Neural progenitor cell (in vitro differentiated cells): ENCODE measurements around a stretch of chr2.

- RAMPAGE, long total RNA: no peak
Measured at GRCh38 chr2:219639268-219639897, 12.0 kb downstream of the SLC4A3 start.

DNA sequence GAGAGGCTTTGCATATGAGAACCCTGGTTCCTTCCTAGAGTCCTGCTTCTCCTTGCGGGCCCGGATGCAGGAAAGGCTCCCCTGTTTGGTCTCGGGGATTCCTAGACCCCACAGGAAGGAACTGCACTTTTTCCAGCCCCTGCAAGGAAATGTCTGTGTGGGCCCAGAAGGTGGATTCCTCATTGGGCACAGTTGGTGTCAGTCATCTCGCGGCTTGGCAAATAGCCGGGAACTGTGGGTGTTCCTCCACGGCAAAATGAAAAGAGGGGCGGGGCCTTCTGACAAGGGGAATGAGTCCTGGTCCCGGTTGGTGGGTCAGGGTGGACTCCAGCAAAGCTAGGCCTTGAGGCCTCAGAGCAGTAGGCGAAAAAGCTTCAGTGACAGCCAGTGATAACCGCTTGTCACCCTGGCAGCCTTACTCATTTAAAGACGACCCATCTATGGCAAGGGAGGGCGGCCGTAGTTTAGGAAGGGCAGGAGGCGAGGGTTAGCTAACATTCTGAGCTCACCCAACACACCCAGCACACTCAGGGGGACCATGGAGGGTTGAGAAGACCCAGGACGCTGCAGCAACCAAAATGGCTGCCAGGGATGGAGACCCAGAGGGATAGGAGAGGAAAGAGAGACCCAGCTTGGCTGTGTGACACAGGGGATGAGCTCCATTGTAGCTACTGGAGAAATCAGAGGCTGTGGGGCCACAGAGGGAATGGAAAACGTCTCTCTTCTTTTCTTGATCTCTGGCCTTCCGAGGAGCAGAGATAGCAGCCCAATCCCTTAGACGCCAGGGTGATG is 16.5 kb downstream of the SLC4A3 start:
- RAMPAGE, long total RNA: no peak

- RAMPAGE, long total RNA: no peak
Measured at GRCh38 chr2:219758813-219759365, 131.5 kb downstream of the SLC4A3 start.

DNA sequence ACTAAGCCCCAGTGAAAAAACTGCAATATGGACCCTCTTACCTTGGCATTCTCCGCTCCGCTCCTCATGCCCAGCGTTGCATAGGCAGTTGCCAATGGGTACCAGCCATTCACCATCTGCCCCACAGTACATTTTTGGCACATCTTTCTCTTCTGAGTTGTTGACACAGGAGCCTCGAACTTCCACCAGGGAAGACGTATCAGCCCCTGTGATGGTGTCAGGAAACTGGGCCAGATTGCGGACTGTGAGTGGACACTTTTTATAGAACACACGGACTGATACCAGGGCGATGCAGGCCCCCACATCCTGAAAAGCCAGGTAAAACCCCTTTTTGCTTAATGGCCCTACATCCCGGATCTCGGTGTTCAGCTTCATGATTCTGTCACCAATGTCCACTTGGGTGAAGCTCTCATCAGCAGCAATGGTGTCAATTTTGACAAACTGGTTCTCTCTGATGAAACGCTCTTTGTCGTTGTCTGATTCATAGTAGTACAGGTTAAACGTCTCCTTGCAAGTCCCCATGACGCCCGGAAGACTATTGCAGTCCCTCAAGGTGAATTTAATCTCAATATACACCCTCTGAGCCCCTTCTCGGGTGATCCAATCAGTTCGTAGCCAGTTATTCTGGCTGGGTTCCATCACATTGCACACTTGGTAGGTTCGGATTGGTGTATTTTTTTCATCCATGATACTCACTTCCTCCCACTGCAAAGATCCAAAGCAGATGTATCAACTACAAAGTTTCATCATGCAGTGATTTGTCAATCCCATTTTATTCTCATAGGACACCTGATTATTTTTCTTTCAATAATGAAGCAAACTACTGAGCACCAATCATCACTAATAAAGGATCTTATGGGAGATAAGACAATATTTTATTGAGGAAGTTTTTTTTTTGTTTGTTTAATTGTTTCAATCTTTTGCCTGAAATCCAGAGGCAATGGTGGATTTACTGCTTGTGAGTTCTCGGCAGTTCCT is 8.1 kb downstream of the EPHA4 start:
- RAMPAGE, long total RNA: no peak

DNA sequence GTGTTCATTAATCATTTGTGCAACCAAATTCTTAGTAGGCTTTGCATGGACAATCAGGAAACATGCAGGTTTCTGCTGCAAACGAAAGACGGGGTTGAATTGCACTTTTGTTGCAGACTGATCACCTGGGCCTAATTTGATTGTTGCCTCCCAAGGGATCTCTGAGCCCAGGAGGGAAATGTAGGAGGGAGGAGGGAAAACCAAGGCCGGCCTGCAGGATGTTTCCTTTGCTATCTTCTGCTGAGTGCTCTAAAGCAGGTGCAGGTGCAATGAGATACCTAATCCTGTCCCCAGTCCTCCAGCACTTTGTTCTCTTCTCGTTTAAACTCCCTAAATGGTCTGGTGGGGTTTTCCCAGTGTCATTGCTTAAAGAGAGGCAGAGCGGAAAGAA is 943 bp upstream of the SGPP2 start:
- RAMPAGE, long total RNA: no peak

DNA sequence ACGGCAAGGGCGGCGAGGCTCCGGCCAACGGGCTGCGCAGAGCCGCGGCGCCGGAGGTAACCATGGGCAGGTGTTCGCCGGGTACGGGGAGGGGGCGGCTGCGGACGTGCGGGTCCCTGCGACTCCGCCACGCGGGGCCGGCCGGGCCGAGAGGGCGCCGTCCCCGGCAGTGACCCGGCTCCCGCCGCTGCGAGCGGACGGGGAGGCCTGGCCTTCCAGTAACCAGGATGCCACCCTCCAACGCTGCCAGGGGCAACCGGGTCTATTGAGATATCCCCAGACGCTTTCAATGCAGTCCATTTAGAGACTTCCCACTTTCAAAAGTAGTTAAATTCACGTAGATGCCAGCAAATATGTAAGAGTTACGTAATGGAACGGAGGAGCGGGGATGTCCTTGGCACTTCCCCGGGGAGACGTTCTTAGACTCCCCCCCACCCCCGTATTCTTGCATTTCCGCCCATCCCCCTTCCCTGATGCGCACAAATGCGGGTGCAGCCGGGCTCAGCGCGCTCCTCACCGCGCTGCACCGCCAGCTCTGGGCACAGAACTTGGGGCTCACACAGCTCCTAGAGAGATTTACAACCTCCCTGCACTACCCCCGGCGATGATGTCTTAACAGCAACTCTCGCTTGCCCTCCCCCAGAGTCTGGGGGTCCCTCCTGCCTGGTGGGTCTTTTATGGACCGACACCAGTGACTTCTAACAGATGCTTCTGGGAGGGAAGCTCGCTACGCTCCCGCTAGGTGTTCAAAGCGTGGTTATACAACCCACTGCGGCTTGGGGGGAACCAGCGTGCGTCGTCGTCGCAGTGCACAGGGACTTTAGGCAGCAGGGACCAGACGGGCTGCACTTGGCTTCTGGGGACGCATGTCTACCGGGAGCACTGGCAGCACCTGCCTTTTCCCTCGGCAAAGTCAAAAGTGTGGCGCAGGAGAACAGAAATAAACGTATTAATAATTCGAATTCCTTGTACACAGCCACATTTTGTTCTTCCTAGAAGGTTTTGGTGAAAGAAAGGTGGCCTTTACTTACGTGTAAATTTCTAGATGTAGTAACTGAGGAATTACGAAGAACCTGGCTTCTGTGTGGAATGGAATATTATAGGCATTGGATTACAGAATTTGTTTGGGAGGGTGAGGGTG is 793 bp downstream of the SGPP2 start:
- RAMPAGE, long total RNA: no peak

GRCh38 chr2:222518371-222519352 is 94.3 kb downstream of the SGPP2 start:
- RAMPAGE, long total RNA: no peak

GRCh38 chr2:222561303-222562293 is 94.3 kb downstream of the FARSB start:
- RAMPAGE, long total RNA: no peak

DNA sequence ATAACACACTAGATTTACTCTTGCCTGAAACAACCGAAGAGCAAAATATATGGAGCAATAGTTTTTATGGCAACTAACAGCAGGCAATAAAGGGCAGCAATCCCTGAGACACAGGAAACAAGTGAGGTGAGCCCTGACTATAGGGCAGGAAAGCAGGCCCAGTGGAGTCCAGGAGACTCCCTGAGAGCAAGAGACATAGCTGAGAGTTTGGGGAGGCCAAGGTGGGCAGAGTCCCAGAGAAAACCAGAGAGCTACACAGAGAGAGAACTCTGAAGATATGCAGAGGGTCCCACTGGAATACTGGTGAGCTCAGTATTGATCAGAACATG is 18.8 kb downstream of the FARSB start:
- RAMPAGE, long total RNA: no peak

- RAMPAGE, long total RNA: no peak
Measured at GRCh38 chr2:222655334-222655857, 496 bp downstream of the FARSB start.

DNA sequence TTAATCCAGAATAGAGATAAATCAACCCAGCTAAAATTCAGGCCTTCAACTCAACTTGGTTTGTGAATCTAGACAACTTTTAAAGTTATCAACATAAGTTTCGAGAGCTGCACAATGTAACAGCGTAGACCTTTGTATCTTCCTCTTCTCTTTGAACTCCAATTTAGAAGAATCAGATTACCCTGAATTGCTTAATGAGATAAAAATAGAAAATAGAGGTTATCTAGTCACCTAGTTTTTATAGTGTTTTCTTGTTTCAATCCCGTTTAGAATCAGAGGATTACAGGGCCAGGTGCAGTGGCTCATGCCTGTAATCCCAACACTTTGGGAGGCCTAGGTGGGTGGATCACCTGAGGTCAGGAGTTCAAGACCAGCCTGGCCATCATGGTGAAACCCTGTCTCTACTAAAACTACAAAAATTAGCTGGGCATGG is 12.4 kb downstream of the MOGAT1 start:
- RAMPAGE, long total RNA: no peak

DNA sequence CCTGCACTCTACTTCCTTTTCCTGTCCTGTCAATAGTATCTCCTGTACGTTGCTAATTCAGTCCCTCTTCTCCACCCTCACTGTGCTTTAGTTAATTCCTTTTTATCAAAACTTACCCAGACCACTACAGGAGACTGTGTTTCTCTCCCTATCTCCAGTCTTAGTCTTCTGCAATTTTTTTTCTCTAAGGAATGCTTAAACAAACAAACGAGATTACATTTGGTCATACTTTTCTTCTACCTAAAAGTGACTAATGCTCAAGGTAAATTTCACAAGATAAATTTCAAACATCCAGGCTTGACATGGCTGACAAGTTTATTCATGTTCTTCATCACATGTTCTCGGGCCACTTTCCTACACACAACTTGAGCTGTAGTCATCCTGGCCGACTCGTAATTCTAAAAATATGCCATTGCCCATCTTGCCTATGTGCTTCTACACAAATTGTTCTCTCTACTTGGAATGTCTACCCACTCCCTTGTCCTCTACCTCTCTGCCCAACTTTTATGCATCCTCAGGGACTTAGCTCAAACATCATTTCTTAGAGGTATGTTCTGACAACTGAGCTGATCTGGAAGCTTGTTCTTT is 23.2 kb upstream of the ACSL3 start:
- RAMPAGE, long total RNA: no peak

DNA sequence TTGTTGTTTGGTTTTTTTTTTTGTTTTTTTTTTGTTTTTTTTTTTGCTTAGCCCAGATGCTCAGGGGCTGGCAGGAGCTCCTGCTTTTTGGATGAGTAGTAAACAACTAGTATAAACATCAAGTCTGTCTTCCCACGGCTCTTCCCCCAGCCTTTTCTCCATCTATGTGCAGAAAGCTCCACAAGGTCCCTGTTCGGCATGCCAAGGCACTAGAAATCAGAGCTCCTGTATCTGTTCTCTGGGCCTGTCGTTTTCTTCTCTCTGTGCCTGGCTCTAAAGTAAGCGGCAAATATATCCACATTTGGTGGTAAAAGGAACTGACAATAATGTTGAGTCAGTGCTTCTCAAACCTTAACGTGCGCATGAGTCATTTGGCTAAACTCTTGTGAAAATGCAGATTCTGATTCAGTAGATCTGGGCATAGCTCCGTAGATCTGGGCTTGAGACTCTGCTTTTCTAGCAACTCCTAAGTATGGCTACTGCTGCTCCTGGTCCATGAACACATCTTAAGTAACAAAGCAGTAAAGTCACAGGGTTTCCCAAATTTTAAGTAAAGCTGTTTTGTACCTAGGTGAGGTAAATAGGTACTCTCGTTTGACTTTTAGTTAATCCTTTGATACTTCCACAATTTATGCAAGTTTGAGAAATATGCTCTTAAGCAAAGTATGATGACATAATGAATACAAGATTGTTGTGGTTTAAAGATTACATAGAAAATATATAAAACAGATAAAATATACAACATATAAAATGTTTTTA is 16.5 kb upstream of the ACSL3 start:
- RAMPAGE, long total RNA: no peak

DNA sequence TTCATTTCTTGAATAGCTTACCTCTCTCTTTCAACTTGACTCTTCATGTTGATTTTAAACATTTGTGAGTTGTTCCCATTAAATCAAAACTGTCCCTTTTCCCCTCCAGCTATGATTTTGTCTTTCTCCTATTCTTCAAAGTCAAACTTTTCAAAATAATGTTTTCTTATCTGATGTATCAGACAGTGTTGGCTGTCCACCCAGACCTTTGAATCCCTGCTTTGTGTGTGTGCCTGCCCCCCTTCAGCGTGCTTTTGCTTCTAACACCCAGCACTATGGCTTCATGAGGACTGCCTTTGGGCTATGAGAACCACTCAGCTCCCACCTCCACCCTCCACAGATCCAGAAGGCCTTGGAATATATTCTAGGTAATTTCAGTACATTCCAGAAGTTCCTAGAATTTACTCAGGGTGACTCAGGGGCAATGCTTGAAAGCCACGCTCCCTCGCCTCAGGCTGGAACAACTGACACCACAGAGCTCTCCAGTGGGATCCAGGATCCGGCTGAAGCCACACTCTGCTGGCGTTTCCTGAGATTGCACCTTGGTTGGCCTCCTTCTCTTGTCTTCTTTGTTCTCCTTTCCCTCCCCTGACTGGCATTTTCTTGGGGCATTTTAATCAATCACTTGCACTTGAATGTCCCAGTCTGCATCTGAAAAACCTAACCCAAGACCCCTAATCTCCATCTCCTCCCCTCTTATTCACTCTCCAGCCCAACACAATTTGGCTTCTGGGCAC is 92.7 kb upstream of the KCNE4 start:
- RAMPAGE, long total RNA: no peak

DNA sequence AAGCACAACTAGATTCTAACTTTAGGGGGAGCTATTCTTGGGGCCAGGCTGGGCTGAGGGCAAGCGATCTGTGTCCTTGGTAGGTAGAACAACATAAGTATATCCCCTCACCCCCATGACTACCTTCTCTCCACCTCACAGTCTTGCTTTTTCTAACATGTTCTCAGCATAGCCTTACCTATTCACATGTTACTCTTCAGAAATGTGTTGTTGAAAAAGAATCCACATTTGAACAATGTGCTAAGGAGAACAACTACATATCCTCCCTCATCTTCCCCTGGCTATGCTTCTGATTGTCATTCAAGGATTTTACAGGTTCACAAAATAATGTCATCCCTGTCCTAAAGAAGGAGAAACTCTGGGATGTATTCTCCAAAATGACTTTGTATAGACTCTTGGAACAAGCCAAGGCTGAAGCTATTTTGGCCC is 96.3 kb upstream of the SCG2 start:
- RAMPAGE, long total RNA: no peak

- RAMPAGE, long total RNA: no peak
Measured at GRCh38 chr2:223723879-223724432, 113.4 kb downstream of the AP1S3 start.

DNA sequence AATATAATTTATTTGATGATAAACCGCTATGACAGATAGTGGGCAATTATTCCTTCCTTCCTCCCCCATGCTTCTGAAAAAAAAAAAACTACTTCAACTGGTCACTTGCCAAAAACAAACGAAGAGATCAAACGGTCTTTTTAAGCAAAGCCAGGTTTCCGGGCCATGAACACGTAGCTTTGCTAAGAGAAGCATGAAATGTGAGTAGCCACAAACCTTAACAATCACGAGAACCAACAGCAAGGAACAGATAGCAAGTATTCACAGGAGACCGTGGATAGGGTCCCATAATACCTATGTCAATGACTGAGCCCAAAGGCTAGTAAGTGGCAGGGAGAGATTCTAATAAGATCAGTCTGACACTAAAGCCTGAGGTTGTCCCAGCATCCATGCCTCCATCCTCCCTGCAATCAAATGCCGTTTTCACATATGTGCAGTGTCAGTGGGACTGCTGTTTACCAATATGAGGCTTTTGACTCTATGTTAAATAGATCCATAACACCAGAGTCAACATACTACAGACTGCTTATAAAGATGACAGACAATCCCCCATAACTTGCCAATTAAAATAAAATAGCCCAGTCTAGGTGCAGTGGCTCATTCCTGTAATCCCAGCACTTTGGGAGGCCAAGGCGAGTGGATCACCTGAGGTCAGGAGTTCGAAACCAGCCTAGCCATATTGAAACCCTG is 21.0 kb downstream of the AP1S3 start:
- RAMPAGE, long total RNA: no peak

- RAMPAGE, long total RNA: no peak
Measured at GRCh38 chr2:223975108-223975932, 18.1 kb downstream of the MRPL44 start.

DNA sequence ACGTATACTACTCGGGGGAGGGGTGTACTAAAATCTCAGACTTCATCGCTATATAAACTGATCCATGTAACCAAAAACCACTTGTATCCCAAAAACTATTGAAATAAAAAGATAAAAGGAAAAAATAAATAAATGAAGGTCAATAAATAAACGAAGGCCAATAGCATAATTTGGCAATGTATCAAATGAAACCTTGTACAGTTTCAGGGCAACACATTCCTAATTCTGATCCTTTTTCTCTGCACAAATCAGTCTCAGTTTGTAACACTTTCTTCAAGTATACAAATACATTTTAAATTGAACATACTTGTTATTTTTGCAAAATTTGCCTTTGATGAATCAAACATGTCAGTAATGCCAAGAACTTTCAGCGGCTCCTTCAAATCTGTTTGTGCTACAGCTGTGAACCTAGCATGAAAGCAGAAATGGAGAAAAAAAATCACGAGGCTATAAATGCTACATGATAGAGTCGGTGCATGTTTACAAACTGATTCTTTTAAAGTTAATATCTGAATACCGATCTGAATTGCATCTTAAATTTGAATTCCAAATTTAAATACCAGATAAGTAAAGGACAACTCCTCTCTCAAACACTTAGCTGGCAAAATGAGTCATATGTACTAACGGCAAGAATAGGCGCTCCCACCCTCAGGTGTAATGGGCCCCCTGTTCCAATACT is 25.2 kb downstream of the MRPL44 start:
- RAMPAGE, long total RNA: no peak

DNA sequence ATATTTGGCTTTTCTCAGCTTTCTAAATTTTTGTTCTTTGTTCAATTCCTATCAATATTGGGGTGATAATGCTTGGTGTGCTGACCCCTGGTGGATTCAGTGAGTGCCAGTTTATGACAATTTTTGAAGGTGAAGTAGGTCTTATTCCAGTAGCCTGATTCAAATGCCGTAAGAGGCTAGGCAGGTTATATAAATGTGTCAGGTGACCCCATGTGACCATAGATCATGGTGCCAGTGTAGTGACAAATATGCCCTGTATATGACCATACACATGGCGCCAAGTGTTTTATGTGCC is 47.6 kb upstream of the FAM124B start:
- RAMPAGE, long total RNA: no peak